Left colon (tissue), 1 donor: ENCODE results near the genes OR1G1 and MYBBP1A.

GRCh38 chr17:2510260-2510483 lies 1.5 kb downstream of the METTL16 start:
- PRO-cap: no peak

GRCh38 chr17:2595498-2596219 lies 2.2 kb downstream of the PAFAH1B1 start:
- PRO-cap: no peak

GRCh38 chr17:2776442-2777276 lies 19.6 kb upstream of the RAP1GAP2 start:
- PRO-cap: unidirectional peak, plus-strand start at chr17:2776719; unidirectional peak, plus-strand start at chr17:2776795

DNA sequence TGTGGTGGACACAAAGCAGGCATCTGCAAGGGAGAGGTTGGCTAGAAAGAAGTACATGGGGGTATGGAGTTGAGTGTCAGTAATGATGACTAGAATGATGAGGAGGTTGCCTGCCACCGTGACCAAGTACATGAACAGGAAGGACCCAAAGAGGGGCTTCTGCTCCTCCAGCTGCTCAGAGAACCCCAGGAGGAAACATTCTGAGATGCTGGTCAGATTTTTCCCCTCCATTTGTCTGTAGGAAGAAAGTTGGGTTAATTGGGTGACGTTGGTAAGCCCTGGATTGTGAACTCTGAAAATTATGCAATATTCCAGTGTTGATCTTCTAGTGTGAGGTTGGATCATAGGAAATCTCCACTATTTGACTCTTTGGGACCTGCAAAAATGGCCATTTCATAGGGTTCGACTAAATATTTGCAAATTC lies at the start of gene OR1G1:
TSS of gene OR1G1 (minus strand) at position 231 of the 424 bp plus-strand sequence.
- PRO-cap: no peak

DNA sequence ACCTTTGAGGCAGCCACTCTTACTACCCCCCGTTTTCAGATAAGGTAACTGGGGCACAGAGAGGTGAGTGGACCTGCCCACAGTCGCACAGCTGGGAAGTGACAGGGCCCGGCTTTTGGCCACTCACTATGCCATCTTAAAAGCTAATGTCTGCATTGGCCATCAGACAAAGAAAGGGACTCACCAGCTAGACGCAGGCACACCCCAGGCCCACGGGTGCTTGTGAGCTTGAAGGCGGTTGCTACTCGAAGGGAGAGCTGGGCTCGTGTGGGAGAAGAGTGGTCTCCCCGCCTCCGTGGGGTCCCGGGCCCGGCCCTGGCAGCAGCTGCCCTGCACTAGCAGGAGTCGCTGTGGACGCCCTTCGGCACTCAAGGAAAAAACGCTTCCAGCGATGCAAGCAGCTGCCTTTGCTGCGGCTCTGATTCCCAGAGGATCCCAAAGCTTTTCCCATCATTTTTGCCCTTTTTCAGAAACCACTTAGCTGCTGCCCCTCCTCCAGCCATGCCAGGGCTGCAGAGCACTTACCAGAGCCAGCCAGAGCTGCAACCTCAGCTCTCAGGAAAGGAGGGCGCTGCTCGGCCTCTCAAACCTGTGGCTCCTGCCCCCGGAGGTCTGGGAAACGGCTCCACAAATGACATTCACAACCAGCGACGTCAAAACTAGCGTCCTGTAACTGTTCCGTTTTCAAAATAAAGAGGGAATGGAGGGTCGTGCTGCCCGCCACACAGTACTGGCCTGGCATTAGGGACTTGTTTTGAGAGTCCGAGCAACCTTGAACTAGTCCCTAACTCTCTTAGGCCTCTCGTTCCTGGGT lies 12.3 kb downstream of the TRPV1 start:
- PRO-cap: no peak

GRCh38 chr17:3810061-3810427 lies 9.1 kb upstream of the ITGAE start:
- PRO-cap: no peak

GRCh38 chr17:3865840-3866337 lies 19.8 kb upstream of the NCBP3 start:
- PRO-cap: no peak

GRCh38 chr17:3891597-3892678 lies 915 bp downstream of the CAMKK1 start:
- PRO-cap: no peak

DNA sequence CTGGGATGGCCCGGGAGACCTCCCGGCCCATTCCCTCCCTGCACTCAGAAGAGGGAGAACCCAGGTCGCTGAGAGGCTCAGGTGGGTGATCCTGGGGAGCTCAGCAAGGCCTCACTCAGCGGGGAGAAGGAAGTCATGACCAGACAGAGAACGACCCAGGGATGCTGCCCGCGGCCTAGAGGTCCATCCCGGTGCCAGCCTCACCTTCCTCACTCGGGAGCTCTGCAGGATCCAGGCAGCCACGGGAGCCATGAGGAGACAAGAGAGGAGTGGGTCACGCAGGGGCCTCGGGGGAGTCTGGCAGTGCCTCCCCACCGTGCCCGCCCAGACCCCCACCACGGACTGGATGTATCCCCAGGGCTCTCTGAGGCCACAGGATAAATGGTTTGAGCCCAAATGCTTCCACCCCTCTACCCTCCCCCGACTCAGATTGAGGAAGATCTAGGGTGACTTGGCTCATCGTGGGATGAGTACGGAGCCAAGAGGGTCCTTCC lies 10.7 kb downstream of the ATP2A3 start:
- PRO-cap: no peak

DNA sequence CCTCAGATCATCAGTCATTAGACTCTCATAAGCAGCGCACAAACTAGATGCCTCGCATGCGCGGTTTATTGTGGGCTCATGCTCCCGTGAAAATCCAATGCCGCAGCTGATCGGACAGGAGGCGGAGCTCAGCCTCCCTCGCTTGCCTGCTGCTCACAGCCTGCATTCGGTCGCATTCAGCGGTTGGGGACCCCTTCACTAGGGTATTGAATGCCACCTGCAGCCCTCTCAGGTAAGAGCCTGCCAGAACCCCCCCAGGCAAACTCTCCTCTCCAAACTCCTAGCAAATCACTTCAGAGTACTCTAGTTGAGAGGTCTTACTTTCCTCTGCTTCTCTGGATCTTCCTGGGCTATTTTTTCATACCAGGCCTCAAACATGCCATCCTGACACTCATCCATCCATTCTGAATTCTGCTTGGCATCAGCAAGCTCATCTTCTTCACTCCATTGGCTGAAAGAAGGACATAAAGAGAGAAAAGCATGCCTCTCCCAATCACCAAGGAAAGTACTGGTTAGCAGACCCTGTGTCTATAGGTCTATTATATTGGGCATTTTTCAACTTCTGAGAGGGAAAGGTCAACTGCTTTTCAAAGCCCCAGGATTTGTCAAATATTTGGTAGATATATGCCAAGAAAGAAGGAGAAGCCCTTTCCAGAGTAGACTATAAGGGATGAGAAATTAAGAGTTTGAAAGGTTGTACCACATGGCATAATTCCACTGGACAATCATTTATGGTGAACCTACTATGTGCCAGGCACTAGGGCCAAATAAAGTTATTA lies 86.7 kb downstream of the ZZEF1 start:
- PRO-cap: no peak

DNA sequence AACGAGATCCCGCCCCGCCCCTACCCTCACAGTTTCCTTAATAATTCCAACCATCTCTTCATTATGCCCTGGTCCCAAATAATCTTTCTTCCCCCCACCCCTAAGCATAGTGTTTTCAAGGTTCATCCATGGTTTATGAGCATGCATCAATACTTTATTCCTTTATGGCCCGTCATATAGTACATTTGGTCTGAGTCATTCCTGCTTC lies 1.2 kb downstream of the CYB5D2 start:
- PRO-cap: no peak

GRCh38 chr17:4220560-4221490 lies 43.0 kb downstream of the ANKFY1 start:
- PRO-cap: bidirectional peak, plus-strand start at chr17:4220908, minus-strand start at chr17:4220801

DNA sequence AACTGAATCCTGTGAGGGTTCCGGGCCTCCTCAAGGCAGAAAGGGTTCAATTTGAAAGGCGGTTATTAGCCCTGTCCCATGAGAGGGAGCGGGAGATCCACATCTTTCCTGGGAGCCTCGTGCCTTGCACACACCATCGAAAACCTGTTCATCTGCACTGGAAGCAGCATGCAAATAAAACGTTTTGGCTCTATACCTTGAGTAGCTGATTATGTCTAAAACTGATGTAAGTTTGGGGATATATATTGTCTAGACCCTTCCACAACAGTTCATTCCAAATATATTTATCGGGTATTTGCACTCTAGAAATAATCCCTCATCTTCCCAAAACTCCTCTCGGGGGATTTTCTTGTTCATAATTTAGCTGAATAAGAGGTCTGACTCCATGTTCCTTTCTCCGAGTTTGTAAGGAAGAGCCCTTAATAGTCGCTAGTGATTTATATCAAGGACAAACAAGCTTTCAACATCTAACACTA lies 4.5 kb upstream of the ANKFY1 start:
- PRO-cap: no peak

GRCh38 chr17:4334695-4334943 lies 31.9 kb downstream of the UBE2G1 start:
- PRO-cap: no peak

DNA sequence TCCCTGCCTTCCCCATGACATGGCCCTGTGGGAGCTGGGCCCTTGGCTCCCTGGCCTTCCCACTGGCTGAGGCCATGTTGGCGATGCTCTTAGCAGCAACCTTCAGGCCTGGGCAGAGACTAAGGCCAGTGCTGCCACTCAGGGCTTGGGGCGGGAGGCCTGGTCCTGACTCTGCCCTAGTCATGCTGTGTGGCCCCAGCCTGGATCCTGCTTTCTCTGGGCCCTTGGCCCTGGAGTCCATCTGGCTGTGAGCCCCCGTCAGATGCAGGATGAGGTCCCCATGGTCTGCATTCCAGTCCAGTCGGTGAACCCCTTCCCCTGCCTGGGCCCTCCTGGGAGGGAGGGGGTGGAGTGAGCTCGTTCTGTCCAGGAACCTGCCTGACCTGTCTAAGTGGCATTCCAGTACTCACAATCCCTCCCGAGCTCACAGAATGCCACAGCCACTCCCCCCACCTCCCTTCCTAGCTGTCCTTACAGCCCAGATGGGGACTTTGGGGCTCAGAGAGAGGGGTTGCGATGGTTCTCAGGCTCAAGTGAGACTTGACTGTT lies 15.4 kb downstream of the SPNS2 start:
- PRO-cap: no peak

DNA sequence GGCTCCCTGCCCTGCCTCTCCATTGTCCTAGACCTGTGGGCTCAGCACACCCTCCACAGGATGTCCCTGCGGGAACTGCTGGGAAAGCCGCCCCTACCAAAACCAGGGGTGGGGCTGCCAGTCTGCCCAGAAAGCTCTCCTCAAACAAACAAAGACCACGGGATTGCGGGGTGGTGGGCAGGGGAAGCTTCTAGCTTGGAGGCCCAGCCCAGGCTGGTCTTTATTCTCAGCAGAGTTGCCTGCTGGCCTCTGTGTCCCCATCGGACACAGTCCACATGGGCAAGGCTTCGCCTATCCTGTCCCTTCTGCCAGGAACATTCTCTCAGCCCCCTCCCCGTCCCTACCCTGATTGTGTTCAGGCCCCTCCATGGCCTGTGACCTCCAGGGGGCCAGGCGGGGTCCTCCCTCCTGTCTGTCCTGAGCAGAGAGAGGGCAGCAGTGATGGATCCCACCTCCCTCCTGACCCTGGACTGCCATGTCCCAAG lies 20.9 kb downstream of the SPNS2 start:
- PRO-cap: no peak

- PRO-cap: no peak
Observed at GRCh38 chr17:4538492-4539061, 16.6 kb downstream of the MYBBP1A start.

DNA sequence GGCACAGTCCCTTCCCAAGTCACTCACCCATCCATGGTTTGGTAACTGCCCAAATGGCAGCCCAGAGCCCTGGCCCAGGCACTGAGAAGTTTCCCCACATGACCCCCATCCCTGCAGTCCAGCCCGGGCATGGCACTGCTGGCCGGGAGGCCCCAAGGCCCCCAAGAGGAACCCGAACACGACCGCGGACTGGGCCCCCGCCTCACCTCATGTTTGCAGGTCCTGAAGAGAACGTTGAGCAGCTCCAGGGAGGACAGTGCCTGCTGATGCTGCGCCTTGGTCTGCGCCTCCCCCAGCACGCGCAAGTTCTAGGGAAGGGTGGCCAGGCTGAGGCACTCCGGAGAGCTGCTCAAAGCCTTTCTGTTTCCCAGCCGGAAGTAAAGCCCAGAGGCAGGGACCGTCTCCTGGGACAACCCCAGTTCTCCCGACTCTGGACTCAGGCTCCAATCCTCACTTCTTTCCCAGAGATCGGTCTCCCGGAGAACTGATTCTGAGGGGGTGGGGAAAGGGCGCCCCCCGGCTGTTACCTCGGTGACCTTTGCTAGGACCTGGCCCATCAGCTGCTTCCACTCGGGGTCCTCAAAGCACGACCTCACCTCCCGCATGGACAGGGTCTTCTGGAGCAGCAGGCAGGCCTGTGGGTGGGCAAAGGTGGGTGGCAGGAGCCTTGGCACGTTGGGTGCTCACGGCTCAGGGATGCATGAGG lies 13.8 kb downstream of the MYBBP1A start:
- PRO-cap: no peak

GRCh38 chr17:4554979-4556387 lies at the start of gene MYBBP1A:
Gene MYBBP1A (minus strand): TSS chr17:4555384.
- PRO-cap: bidirectional peak, plus-strand start at chr17:4555497, minus-strand start at chr17:4555299; unidirectional peak, minus-strand start at chr17:4555694

GRCh38 chr17:4575481-4576098 lies 8.7 kb upstream of the SMTNL2 start:
- PRO-cap: no peak